ENCODE data around the genes GLYATL1B, MS4A6E and TMEM109.

DNA sequence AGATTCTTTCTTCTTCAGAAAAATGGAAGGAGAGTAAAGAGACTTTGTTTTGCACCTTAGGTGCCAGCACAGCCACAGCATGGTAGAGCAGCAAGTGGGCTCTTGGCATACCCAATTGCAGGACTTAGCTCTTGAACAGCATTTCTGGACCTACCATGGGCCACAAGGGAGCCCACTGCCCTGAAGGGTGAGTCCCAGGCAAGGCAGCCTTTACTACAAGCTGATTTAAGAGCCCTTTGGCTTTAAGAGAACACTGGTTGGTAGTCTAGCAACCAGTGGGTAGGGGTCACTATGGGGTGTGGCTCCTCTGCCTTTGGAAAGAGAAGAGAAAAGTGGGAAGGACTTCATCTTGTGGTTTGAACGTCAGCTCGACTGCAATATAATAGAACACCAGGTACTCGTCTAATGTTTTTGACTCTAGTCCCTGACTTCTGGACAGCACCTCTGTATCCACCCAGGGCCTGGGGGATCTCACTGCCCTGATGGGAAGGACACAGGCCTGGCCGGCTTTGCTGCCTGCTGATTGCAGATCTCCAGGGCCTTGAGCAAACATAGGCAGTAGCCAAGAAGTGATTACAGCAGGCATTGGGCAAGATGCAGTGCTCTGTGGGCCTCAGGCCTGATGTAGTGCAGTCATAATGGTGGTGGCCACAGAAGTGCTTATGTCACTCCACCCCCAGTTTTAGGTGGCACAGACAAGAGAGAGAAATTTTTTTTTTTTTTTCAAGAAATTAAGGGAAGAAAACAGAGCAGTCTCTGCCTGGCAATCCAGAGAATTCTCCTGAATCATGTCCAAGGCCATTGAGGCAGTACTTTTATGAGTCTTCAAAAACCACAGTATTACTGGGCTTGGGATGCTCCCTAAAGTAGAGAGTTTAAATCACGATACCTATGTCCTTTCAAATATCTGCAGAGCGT is 73.3 kb upstream of the GLYATL1B start:
- RRBS, 2 experiments: no CpG with 5 or more reads among the region's 6 CpGs
CAGE:
- cytosol, long polyA minus RNA: no peak
- cytosol, long polyA plus RNA: no peak
- long polyA plus RNA: no peak
- nucleus, long polyA minus RNA: no peak
- nucleus, long polyA plus RNA: no peak

DNA sequence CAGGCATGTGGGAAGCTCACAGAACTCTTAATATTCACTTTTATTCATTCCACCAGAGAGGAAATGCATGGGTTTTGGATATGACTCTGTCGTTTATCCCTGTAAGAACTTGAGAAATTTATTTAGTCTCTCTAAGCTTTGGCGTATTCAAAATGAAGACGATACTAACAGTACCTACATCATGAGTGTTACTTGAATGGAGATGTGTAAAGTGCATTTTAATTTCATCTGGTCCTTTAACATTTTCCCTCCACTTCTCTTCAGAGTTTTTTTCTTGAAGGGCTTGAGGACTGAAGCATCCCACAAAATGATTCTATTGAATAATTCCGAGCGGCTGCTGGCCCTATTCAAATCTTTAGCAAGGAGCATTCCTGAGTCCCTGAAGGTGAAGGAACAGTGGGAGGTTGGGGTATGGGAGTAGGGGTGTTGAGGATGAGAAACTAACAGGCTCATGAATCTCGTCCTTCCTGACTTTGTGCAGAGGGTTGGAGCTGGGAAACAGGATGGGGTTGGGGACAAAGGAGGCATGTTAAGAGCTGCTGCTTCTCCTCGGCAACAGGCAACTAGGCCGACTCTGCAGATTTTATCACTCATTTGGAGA is at the start of gene GLYATL1B:
GLYATL1B (plus strand) TSS at position 308 of the 601 bp plus-strand sequence.
- RRBS, 2 experiments: no CpG with 5 or more reads among the region's 8 CpGs
CAGE:
- cytosol, long polyA minus RNA: no peak
- cytosol, long polyA plus RNA: no peak
- long polyA plus RNA: no peak
- nucleus, long polyA minus RNA: no peak
- nucleus, long polyA plus RNA: no peak

DNA sequence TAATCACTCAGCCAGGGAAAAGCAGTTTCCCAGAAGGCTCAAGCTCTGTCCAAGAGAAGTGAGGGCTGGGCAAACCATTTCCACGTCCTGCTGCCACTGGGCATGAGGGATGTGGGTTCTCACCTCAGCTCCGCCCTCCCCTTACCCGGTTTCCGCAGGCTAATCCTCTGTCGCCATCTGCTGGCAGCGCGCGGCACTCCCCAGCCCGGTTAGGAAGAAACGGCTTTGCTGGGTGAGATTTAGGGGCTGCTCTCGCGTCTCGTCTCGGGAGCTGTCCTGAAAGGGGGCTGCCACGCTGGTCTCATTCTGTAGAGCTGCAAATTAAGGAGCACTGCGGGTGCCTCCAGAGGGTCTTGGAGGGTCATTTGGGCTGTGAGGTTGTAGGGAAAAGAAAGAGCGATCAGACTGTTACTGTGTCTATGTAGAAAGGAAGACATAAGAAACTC is 6.7 kb upstream of the FAM111A start:
- RRBS, 2 experiments: under 1 to 1% methylated on average over 7 of the region's 17 CpGs
CAGE:
- cytosol, long polyA minus RNA: no peak
- cytosol, long polyA plus RNA: no peak
- long polyA plus RNA: no peak
- nucleus, long polyA minus RNA: no peak
- nucleus, long polyA plus RNA: no peak

CAGE:
- cytosol, long polyA minus RNA: no peak
- cytosol, long polyA plus RNA: no peak
- long polyA plus RNA: no peak
- nucleus, long polyA minus RNA: no peak
- nucleus, long polyA plus RNA: no peak
Observed at GRCh38 chr11:59291540-59291836, 67.2 kb upstream of the OR5AN1 start.

- RRBS, 2 experiments: no CpG with 5 or more reads among the region's 3 CpGs
CAGE:
- cytosol, long polyA minus RNA: no peak
- cytosol, long polyA plus RNA: no peak
- long polyA plus RNA: no peak
- nucleus, long polyA minus RNA: no peak
- nucleus, long polyA plus RNA: no peak
Observed at GRCh38 chr11:59547640-59548456, 36.5 kb downstream of the OR4D9 start.

GRCh38 chr11:59575687-59576779 is 39.5 kb downstream of the OSBP start:
- RRBS, 2 experiments: no CpG with 5 or more reads among the region's 14 CpGs
CAGE:
- cytosol, long polyA minus RNA: no peak
- cytosol, long polyA plus RNA: no peak
- long polyA plus RNA: no peak
- nucleus, long polyA minus RNA: no peak
- nucleus, long polyA plus RNA: no peak

- RRBS, 2 experiments: no CpG with 5 or more reads among the region's 3 CpGs
CAGE:
- cytosol, long polyA minus RNA: no peak
- cytosol, long polyA plus RNA: no peak
- long polyA plus RNA: no peak
- nucleus, long polyA minus RNA: no peak
- nucleus, long polyA plus RNA: no peak
Observed at GRCh38 chr11:59580006-59580365, 35.6 kb downstream of the OSBP start.

- RRBS, 2 experiments: no CpG with 5 or more reads among the region's 1 CpG
CAGE:
- cytosol, long polyA minus RNA: no peak
- cytosol, long polyA plus RNA: no peak
- long polyA plus RNA: no peak
- nucleus, long polyA minus RNA: no peak
- nucleus, long polyA plus RNA: no peak
Observed at GRCh38 chr11:59756410-59756657, 1.2 kb downstream of the STX3 start.

DNA sequence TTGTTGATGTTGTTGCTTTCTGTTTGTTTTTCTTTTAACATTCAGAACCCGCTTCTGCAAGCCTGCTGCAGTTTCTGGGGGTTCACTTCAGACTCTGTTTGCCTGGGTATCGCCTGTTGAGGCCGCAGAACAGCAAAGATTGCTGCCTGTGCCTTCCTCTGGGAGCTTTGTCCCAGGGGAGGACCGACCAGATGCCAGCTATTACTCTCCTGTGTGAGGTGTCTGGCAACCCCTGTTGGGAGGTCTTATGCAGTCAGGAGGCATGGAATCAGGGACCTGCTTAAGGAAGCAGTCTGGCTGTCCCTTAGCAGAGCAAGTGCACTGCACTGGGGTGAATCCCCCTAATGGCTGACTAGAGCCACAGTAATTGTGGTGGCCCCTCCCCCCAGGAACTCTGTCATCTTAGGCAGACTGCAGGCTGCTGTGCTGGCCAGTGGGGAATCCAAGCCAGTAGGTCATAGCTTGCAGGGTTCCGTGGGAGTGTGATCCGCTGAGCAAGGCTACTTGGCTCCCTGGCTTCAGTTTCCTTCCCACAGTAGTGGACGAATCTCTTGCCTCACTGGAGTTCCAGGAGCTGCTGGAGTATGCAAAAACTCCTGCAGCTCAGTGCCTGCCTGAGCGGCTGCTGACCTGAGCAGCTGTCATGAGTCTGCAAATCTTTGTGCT is 13.0 kb downstream of the OOSP3 start:
- RRBS, 2 experiments: no CpG with 5 or more reads among the region's 8 CpGs
CAGE:
- cytosol, long polyA minus RNA: no peak
- cytosol, long polyA plus RNA: no peak
- long polyA plus RNA: no peak
- nucleus, long polyA minus RNA: no peak
- nucleus, long polyA plus RNA: no peak

DNA sequence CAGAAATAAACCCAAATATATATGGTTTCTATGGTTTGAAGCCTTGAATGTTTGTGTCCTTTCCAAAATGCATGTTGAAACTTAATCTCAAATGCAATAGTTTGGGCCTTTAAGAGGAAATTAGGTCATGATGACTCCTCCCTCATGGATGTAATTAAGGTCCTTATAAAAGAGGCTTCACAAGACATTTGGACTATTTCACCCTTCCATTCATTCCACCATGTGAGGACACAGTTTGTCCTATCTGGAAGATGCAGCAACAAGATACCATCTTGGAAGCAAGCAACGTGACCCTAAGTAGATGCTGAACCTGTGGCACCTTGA is at the start of gene MS4A6E:
MS4A6E (plus strand) TSS at position 196 of the 324 bp plus-strand sequence.
- RRBS, 2 experiments: no CpG with 5 or more reads among the region's 1 CpG
CAGE:
- cytosol, long polyA minus RNA: no peak
- cytosol, long polyA plus RNA: no peak
- long polyA plus RNA: no peak
- nucleus, long polyA minus RNA: no peak
- nucleus, long polyA plus RNA: no peak

DNA sequence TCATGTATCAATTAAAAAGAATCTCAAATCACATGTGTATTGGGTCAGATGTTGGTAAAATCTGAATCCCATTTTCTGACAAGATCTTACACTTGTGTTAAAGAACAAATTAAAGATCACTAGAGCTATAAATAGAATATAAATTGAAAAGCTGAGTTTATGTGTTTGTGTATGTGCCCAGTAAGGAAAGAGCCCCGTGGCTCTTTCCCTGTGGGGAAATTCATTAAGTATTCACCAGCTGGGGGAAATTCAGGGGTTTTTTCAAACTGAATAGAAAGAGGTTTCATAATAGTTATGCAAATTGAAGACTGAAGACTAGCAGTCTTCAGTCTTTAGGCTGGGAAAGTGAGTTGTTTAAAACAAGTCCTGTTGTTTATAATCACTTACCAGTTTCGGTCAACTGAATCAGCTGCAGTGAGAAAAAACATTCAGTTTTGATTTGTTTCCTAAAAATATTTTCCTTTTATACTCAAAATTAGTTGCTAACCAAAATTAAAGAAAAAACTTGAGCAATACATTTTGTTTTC is 11.3 kb upstream of the MS4A7 start:
- RRBS, 2 experiments: no CpG with 5 or more reads among the region's 2 CpGs
CAGE:
- cytosol, long polyA minus RNA: no peak
- cytosol, long polyA plus RNA: no peak
- long polyA plus RNA: no peak
- nucleus, long polyA minus RNA: no peak
- nucleus, long polyA plus RNA: no peak

DNA sequence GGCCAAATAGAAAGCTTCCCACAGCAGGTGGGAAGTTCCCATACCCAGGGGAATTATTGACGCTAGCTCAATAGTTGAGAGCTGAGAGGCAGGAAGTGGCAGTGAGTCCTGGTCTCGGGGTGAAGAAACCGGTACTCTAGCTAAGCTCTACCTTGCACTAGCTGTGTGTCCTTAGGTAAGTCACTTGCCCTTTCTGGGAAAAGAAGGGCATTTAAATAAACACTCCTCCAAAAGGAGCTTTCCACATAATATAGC is 6.5 kb downstream of the MS4A15 start:
- RRBS, 2 experiments: no CpG with 5 or more reads among the region's 3 CpGs
CAGE:
- cytosol, long polyA minus RNA: no peak
- cytosol, long polyA plus RNA: no peak
- long polyA plus RNA: no peak
- nucleus, long polyA minus RNA: no peak
- nucleus, long polyA plus RNA: no peak

DNA sequence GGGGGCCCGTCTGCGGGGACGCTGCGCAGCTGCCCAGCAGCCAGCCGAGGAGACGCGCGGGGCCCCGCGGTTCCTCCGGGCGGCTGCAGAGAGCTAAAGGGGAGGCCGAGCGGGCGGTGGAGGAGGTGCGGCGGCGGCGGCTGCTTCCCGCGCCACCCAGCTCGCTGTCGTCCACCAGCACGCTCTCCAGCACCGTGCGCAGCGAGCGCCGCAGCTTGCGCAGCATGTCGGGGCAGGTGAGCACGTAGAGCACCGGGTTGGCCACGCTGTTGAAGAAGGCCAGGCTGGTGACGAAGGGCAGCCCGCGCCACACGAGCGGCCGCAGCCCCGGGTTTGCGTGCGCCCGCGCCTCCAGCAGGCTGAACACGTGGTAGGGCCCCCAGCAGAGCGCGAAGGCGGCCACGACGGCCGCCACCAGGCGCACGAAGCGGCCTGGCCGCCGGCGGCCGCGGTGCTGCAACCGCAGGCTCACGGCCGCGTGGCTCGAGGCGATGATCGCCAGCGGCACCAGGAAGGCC is 3.1 kb downstream of the PTGDR2 start:
- RRBS, 2 experiments: 94 to 96% methylated on average over 19 of the region's 68 CpGs
CAGE:
- cytosol, long polyA minus RNA: no peak
- cytosol, long polyA plus RNA: no peak
- long polyA plus RNA: no peak
- nucleus, long polyA minus RNA: no peak
- nucleus, long polyA plus RNA: no peak

DNA sequence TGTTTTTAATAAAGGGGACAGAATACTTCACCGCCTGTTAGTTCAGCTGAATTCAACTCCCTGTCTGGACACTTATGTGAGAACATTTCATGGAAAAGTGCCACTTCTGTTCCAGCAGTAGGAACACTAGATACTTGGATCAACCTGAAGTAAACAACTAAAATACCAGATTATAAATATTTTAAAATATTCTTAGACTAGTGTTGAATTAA is 11.1 kb downstream of the ZP1 start:
- RRBS, 2 experiments: no CpG with 5 or more reads among the region's 1 CpG
CAGE:
- cytosol, long polyA minus RNA: no peak
- cytosol, long polyA plus RNA: no peak
- long polyA plus RNA: no peak
- nucleus, long polyA minus RNA: no peak
- nucleus, long polyA plus RNA: no peak

- RRBS, 2 experiments: no CpG with 5 or more reads among the region's 2 CpGs
CAGE:
- cytosol, long polyA minus RNA: no peak
- cytosol, long polyA plus RNA: no peak
- long polyA plus RNA: no peak
- nucleus, long polyA minus RNA: no peak
- nucleus, long polyA plus RNA: no peak
Observed at GRCh38 chr11:60878774-60879272, 11.5 kb downstream of the ZP1 start.

GRCh38 chr11:60910859-60911475 is 3.0 kb upstream of the TMEM109 start:
- RRBS, 2 experiments: no CpG with 5 or more reads among the region's 5 CpGs
CAGE:
- cytosol, long polyA minus RNA: no peak
- cytosol, long polyA plus RNA: no peak
- long polyA plus RNA: no peak
- nucleus, long polyA minus RNA: no peak
- nucleus, long polyA plus RNA: no peak

DNA sequence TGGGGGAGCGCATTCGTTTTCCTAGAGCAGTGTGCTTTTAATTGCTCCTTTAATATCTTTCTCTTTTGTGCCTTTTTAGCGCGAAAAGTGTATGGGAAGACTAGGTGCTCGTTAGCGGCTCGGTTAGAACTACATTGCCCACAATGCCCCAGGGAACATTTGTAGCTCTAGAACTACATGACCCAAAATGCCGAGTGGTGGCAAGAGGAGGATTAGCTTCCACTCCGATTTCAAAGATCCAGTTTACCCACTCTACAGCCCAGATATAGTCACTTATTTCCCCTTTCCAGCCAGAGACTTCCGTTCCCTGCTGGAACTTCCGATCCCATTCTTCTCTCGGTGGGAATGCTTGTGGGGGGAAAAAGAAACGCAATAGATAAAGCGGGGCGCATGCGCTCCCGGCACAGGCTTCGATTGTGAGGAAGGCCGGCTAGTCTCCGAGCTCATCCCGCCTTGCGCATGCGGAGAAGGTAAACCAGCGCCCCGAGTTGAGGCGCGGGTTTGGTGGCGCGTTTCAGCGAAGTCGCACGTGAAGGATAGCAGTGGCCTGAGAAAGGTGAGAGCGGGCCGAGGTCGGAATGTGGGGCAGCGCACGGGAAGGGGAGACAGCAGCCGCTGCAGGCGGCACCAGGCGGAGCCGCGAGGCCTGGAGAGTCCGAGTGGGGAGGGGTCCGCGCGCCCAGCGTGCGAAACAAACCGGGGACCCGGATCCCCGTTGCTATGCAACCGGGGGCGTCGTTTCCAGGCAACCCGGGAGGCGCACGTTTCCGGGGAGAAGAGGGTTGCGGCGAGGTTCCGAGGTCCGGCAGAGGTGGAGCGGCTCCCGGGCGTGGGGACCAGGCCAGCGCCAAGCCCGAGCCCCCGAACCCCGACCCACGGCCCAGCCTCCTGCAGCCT is at the start of gene TMEM109:
TMEM109 (plus strand) TSS at position 446 of the 897 bp plus-strand sequence.
- RRBS, 2 experiments: 92 to 96% methylated on average over 4 to 5 of the region's 70 CpGs
CAGE:
- cytosol, long polyA minus RNA: start-site peak on the plus strand centred at position 340 of the sequence, 275 bp wide, 568 reads
- cytosol, long polyA plus RNA: start-site peak on the plus strand centred at position 195 of the sequence, 51 bp wide, 110 and 54 reads in 2 replicates; start-site peak on the plus strand centred at position 447 of the sequence, 116 bp wide, 327 and 275 reads in 2 replicates
- long polyA plus RNA: start-site peak on the plus strand centred at position 398 of the sequence, 177 bp wide, 246 and 348 reads in 2 replicates
- nucleus, long polyA minus RNA: no peak
- nucleus, long polyA plus RNA: start-site peak on the plus strand centred at position 206 of the sequence, 72 bp wide, 40 and 48 reads in 2 replicates

GRCh38 chr11:60936898-60937571 is 12.8 kb downstream of the TMEM132A start:
- RRBS, 2 experiments: no CpG with 5 or more reads among the region's 17 CpGs
CAGE:
- cytosol, long polyA minus RNA: no peak
- cytosol, long polyA plus RNA: no peak
- long polyA plus RNA: no peak
- nucleus, long polyA minus RNA: no peak
- nucleus, long polyA plus RNA: no peak

DNA sequence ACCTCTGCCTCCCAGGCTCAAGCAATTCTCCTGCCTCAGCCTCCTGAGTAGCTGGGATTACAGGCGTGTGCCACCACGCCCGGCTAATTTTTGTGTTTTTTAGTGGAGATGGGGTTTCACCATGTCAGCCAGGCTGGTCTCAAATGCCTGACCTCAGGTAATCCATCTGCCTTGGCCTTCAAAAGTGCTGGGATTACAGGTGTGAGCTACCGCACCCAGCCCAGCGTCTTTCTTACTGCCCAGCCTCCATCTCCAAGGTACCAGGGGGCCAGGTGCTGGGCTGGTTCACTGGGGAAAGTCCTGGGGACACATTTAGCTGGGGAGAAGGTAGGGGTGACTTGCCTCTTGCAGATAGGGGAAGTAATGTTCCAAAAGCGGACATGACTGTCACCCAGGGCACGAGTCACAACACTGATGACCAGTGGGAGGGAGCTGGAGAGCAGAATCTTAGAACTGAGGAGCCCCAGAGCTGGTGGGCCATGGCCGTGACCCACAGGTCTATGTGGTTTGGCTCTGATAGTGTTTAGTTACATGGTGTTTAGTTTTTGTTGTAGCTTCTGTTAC is 2.4 kb upstream of the SLC15A3 start:
- RRBS, 2 experiments: no CpG with 5 or more reads among the region's 8 CpGs
CAGE:
- cytosol, long polyA minus RNA: no peak
- cytosol, long polyA plus RNA: no peak
- long polyA plus RNA: no peak
- nucleus, long polyA minus RNA: no peak
- nucleus, long polyA plus RNA: no peak

DNA sequence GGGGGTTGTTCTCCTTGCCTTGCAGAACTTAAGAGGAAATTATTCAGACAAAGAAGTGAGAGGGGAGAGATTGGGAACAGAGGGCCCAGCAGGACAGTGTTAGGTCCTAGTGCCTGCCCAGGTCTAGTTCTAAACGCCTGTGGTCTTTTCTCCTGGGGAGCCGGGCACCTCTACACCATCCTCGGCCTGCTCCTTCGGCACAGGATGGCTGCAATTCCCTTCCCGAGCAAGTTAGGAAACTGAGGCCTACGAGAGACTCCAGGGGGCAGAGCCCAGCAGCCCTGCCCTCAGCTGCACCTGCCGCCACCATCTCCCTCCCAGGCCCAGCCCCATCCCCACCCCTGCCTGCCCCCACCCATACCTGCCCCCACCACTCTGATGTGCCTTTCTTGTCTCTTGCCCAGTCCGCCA is 21.2 kb downstream of the CD5 start:
- RRBS, 2 experiments: no CpG with 5 or more reads among the region's 8 CpGs
CAGE:
- cytosol, long polyA minus RNA: no peak
- cytosol, long polyA plus RNA: no peak
- long polyA plus RNA: no peak
- nucleus, long polyA minus RNA: no peak
- nucleus, long polyA plus RNA: no peak

Data from HepG2 (cell line).